A549 (cell line): ENCODE measurements around a stretch of chr6.

DNA sequence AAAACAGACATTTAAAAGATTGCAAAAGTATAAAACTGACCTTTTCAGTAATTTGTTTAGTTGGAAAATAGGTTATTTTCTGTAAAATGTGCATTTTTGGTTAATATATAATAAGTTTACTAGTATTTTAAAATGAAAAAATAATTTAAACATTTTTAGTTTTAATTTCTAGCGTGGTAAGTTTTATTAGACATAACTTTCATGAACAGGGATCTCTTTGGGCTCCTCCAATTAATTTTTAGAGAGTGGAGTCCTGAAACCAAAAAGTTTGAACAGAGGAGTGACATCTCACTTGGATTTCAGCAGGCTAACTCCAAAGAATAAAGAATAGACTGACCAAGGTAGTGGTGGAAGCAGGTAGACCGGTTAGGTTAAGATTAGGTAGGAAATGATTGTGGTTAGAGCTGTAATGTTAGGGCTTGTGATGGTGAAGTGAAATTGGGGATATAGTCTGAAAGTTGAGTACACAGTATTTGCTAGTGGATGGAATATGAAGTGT, 27.7 kb downstream of the QKI start:
- PRO-cap = no peak
CAGE:
- cytosol, long polyA plus RNA = no peak
- long polyA plus RNA = no peak
- nucleus, long polyA plus RNA = no peak

- PRO-cap = no peak
CAGE:
- cytosol, long polyA plus RNA = no peak
- long polyA plus RNA = no peak
- nucleus, long polyA plus RNA = no peak
Measured at GRCh38 chr6:163466117-163467198, 51.9 kb downstream of the QKI start.

GRCh38 chr6:163469965-163471035, 55.8 kb downstream of the QKI start:
- PRO-cap = no peak
CAGE:
- cytosol, long polyA plus RNA = no peak
- long polyA plus RNA = no peak
- nucleus, long polyA plus RNA = no peak

- PRO-cap = no peak
CAGE:
- cytosol, long polyA plus RNA = no peak
- long polyA plus RNA = no peak
- nucleus, long polyA plus RNA = no peak
Measured at GRCh38 chr6:163475429-163476030, 61.0 kb downstream of the QKI start.

DNA sequence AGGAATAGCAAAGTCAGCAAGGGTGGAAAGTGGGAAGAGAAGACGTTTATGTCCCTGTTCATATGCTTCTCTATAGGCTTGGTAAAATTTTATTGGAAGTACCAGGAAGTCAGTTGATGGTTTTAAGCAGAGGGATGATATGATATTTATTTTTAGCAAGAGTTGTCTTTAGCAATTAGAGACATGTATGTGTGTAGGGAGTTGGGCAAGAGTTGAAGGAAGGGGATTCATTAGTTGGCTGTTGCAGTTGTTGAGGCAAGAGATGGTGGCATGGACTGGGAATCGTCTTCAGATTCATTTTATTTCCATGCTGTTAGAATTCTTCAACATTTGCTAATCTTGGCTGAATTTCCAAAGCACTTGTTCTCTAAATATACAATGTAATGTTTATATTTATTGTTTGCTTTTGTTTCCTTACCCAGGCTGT, 85.6 kb downstream of the QKI start:
- PRO-cap = no peak
CAGE:
- cytosol, long polyA plus RNA = no peak
- long polyA plus RNA = no peak
- nucleus, long polyA plus RNA = no peak

- PRO-cap = no peak
CAGE:
- cytosol, long polyA plus RNA = no peak
- long polyA plus RNA = no peak
- nucleus, long polyA plus RNA = no peak
Measured at GRCh38 chr6:163941177-163941816, 526.8 kb downstream of the QKI start.

GRCh38 chr6:163985779-163986183, 571.3 kb downstream of the QKI start:
- PRO-cap = no peak
CAGE:
- cytosol, long polyA plus RNA = no peak
- long polyA plus RNA = no peak
- nucleus, long polyA plus RNA = no peak

GRCh38 chr6:164084975-164086329, 670.9 kb downstream of the QKI start:
- PRO-cap = no peak
CAGE:
- cytosol, long polyA plus RNA = no peak
- long polyA plus RNA = no peak
- nucleus, long polyA plus RNA = no peak

GRCh38 chr6:164097911-164098353, 683.4 kb downstream of the QKI start:
- PRO-cap = no peak
CAGE:
- cytosol, long polyA plus RNA = no peak
- long polyA plus RNA = no peak
- nucleus, long polyA plus RNA = no peak

DNA sequence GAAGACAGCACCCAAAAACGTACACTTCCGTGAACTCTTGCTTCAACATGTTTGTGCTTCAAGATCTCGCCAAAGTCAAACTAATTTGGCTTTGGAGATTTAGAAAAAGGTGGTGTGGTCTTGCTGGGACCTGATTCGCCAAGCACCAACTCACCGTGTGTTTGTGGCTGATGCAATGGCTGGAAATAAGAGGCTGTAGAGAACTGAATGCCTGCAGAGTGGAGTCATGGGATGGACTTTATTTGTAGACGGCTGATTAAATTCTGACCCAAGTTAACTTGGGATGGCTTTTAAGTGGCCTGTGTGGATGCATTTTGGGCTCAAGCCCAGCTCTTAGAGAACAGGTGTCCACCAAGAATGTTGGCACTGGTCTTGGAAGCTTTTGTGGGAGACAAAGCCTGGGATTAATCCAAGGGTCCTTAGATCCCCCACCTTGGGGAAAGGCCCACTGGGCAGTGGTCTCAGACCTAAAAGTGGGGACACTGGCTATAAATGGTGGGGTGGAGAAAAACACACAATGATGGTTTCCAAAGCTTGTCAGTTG, 693.1 kb downstream of the QKI start:
- PRO-cap = no peak
CAGE:
- cytosol, long polyA plus RNA = no peak
- long polyA plus RNA = no peak
- nucleus, long polyA plus RNA = no peak

GRCh38 chr6:164827396-164828003, 481.9 kb downstream of the C6orf118 start:
- PRO-cap = no peak
CAGE:
- cytosol, long polyA plus RNA = no peak
- long polyA plus RNA = no peak
- nucleus, long polyA plus RNA = no peak

GRCh38 chr6:165774811-165775367, 111.8 kb upstream of the PDE10A start:
- PRO-cap = no peak
CAGE:
- cytosol, long polyA plus RNA = no peak
- long polyA plus RNA = no peak
- nucleus, long polyA plus RNA = no peak

GRCh38 chr6:166005943-166006545, 161.6 kb downstream of the TBXT start:
- PRO-cap = no peak
CAGE:
- cytosol, long polyA plus RNA = no peak
- long polyA plus RNA = no peak
- nucleus, long polyA plus RNA = no peak

DNA sequence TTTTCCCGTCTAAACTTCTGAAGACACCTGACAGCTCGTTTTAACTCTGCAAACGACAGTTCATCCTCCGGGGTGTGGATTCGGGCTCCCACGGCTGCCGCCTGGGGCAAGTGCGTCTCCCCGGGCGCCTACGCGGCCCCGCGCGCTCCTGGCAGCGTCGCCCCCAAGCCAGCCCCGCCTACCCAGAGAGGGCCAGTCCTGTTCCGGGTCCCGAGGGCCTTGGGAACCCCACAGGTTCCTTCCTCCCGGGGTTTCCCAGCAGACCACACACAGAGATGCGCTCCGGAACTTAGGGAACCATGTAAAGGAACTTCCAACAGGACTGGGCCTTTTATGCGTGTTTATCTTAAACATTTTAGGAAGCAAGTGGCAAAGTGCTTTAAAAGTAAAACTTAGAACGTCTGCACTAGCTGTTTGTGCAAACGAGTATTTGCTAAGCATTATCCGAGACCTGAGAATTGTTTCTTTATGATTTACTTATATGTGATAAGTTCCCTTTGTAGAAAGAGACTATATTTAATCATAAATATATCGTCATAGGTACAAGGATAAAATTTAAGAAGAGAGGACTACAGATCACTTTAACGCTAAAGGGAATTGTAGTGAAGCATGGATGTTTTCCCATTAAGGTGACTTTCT, 54.2 kb downstream of the PRR18 start:
- PRO-cap = no peak
CAGE:
- cytosol, long polyA plus RNA = no peak
- long polyA plus RNA = no peak
- nucleus, long polyA plus RNA = no peak

DNA sequence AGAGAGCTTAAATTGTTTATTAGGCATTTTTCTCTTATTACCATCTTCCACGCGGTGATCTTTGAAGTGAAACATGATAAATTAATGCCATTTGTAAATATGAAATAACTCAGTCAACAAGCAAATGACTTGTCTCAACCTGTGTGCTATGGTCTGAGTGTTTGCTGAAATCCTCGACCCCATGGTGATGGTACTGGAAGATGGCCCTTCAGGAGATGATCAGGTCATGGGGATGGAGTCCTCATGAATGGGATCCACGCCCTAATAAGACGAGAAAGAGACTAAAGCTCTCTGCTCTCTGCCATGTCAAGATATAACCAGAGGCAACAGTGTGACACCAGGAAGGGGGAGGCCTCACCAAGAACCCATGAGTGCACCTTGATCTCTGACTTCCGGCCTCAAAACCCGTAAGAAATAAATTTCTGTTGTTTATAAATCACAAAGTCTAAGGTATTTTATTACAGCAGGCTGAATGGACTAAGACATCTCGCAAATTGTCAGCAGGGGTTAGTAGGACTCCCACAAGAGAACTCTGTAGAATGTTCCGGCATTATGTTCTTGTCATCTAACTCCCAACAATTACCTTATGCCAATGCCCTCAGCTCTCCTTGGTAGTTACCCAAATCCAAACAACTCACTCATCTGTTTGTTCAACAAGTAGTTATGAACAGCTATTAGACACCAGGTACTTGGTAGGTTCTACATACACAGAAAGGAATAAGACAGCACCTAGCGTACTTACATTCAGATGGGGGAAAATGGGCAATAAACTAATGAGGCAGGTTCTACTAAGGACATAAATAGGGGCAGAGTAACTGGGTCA, 4.5 kb downstream of the SFT2D1 start:
- PRO-cap = no peak
CAGE:
- cytosol, long polyA plus RNA = no peak
- long polyA plus RNA = no peak
- nucleus, long polyA plus RNA = no peak

DNA sequence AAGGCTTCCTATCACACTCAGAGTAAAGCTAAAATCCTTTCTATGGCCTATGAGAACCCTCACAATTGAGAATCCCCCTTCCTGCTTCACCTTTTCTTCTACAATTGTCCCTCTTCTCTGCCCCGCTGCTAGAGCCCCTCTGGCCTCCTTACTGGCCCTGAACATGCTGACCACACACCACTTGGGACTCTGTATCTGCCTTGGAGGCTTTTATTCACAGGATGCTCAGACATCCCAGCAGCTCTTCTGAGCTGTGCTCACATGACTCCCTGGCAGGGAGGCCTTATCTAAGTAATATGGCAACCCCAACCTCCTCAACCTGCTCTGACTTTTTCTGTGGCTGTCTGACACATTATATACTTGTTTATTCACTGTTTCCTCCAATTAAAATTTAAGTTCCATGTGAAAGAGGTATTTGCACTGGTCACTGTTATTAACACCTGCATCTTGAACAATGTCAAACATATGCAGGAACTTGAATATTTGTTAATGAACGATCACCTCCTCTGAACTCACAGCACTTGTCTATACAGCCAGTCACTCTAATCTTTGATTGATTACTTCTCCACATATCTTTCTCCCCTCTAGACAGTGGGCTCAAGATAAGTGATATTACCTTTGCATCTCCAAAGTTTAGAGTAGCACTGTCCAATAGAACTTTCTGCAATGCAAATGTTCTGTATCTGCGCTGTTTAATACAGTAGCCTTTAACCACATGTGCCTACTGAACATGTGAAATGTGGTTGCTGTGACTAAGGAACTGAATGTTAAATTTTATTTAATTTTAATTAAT, 1.8 kb downstream of the SFT2D1 start:
- PRO-cap = no peak
CAGE:
- cytosol, long polyA plus RNA = no peak
- long polyA plus RNA = no peak
- nucleus, long polyA plus RNA = no peak

GRCh38 chr6:166394468-166394961, 11.8 kb upstream of the MPC1 start:
- PRO-cap = no peak
CAGE:
- cytosol, long polyA plus RNA = no peak
- long polyA plus RNA = no peak
- nucleus, long polyA plus RNA = no peak

DNA sequence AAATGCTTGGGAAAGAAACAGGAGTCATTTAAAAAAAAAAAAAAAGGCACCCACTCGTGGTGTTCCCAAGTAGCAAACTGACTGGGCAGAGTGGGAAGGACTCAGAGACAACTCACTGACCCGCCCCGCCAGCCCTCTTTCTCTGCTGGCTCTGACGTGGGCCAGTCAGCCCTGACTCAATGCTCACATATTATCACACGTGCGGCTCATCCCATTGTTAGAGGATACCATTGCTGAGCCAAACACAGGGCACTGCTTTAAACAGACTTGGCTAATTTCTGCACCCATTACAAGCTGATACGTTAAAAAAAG, 33.0 kb downstream of the RAMACL start:
- PRO-cap = no peak
CAGE:
- cytosol, long polyA plus RNA = no peak
- long polyA plus RNA = no peak
- nucleus, long polyA plus RNA = no peak

GRCh38 chr6:166640324-166640921, 13.4 kb upstream of the RPS6KA2 start:
- PRO-cap = no peak
CAGE:
- cytosol, long polyA plus RNA = no peak
- long polyA plus RNA = no peak
- nucleus, long polyA plus RNA = no peak

DNA sequence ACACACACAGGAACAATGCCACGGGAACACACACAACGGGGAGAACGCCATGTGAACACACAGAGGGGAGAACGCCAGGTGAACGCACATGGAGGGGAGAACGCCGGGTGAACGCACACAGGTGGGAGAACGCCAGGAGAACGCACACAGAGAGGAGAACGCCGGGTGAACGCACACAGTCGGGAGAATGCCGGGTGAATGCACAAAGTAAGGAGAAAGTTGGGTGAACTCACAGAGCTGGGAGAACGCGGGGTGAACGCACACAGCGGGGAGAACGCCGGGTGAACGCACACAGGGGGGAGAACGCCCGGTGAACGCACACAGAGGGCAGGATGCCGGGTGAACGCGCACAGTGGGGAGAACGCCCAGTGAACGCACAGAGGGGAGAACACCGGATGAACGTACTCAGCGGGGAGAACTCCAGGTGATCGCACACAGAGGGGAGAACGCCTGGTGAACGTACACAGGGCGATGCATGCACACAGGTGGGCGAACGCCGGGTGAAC, 57.6 kb downstream of the RNASET2 start:
- PRO-cap = no peak
CAGE:
- cytosol, long polyA plus RNA = no peak
- long polyA plus RNA = no peak
- nucleus, long polyA plus RNA = no peak